Parotid gland (tissue), 1 donor: ENCODE measurements around the genes COA5 and CHST10.

DNA sequence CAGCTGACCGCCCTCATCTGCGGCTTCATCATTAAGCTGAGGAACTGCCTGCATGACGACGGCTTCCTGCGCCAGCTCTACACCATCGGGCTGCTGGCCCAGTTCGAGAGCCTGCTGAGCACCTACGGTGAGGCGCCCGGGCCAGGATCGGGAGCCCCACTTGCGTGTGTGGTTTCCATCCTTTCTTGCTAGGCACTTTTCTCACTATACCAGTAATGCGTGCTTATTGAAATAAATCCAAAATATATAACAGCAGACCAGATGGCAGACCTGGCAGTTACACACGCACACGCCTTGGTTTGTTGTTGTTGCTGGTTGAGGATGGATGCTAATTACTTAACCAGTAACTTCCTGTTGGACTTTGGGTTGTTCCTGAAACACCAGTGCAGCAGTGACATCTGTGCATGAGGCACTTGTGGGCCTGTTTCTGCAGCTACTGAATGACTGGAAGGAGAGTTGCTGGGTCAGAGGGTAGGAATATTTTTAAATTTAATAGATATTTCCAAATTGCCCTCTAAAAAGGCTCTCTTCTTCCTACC is 43.6 kb downstream of the COA5 start:
- PRO-cap: no peak

DNA sequence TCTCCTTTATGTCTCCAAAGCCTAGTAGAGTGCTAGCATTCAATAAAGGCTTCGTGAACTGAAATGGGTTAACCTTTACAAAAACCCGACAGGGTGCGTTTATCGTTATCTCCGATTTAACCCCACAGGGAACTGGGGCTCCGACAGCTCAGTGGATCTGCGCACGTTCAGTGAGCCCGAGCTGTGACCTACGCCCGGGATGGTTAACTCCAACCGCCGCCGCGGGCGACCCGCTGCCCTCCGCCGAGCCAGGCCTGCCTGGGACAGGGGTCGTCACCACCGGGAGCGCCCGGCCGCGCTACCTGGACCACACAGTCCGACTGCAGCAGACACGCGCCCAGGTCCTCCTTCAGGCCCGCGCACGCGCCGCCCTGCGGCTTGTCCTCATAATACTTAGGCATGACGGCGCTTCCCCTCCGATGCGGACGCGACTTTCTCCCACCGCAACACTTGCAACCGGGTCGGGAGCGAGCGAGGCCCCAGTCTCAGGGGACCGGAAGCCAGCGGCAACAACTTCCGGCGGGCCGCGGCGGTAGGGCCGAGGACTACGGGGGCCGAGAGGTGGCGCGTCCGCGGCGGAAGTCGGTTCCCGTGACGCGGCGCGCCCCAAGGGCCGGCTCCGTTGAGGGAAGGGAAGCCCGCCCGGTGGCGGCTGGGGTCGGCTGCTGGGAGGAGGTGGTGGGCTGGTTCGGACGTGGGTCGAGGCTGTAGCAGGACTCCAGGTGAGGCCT is at the start of gene COA5:
Gene COA5, minus strand, starts transcription at position 508 of the 731 bp plus-strand sequence.
- PRO-cap: bidirectional peak, plus-strand start at position 616 of the sequence, minus-strand start at position 452 of the sequence

- PRO-cap: no peak
Observed at GRCh38 chr2:98702012-98702730, 28.8 kb downstream of the MGAT4A start.

DNA sequence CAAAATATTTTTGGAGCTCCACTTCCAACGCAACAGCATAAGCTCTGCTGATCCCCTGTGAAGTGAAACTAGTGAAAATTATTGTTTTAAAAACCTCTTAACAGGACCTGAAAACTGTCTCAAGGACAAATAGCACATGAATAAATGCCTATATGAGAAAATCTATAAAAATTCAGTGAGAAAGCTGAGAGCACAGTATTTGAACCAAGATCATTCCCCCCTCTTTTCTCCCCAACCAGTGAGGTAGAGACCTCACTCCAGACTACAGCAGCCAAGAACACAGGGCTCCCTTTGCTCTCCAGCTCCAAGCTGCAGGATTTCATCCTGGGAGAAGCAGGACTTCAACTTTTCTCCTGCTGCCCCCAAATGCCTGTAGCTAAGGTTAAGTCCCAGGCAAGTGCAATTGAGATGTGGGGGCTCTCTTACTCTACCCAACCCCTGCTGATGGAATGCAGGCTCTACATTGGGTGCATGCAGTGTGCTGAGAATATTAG is 12.6 kb downstream of the MGAT4A start:
- PRO-cap: no peak

GRCh38 chr2:98908683-98909375 is 27.2 kb downstream of the CRACDL start:
- PRO-cap: no peak

- PRO-cap: no peak
Observed at GRCh38 chr2:98913791-98914380, 22.1 kb downstream of the CRACDL start.

- PRO-cap: no peak
Observed at GRCh38 chr2:99154073-99154458, 676 bp downstream of the TSGA10 start.

DNA sequence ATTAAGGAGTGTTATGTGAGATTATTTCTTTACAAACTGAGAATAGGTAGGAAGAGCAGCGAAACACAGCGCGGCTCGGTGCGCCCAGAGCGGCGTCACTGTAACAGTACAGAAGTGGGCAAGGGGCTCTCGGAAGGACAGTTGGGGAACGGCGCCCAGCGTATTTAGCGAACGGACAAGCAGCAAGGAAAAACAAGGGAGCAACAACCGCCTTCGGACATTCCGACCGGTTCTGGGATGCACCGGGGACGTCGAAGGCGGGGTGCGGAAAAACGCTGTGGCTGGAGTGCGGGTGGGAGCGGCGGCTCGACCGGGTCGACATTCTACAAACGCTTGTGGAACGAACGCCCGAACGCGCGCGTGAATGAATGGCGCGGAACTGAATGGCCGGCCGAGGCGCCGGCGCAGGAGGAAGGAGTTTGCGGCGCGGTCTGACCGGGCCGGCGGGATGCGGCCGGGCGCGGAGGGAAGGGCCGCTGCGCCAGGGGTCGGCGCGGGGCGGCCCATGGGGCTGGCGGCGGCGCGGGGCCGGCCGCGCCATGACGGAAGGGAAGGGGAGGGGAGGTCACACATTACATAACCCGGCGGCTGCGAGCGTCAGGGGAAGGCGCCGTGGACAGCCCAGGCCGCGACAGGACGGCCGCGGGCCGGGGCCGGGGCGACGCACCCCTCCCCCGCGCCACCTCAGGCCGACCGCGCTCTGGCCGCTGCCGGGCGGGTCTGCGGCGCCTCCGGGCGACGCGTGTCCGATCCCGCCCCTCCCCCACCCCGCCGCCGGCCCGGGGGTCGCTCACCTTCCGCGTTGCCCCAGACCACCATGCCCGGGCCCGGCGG is 577 bp downstream of the REV1 start:
- PRO-cap: unidirectional peak, plus-strand start at position 634 of the sequence

DNA sequence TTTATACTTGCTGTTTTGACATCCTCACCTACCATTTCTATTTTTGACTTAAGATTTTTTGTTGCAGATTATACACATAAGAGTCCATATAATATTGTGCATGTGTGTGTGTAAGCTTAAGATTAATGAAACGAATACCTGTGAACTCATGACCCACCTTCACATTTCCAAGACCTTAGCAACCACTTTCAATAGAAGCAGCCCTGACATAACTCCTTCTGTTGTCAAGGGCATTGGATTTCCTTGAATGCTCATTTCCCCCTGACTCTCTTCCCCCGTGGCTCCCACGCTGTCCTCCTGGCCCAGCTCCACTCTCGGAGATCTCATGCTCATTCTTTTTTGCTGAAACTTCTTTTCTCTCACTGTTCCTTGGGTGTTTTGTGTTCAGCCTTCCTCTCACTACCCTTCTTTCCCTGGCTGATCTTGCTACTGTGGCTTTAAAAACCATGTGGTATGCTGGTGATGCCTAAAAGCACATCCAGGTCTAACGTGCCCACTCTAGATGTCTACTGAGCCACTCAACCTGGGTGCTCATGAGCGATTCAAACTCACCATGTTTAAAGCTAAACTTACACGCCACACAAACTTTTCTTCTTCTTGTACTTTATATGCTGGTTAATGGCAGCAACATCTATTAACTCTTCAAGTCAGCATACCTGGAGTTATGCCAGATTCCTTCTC is 267.1 kb upstream of the REV1 start:
- PRO-cap: no peak

- PRO-cap: no peak
Observed at GRCh38 chr2:99867502-99868051, 274.8 kb downstream of the AFF3 start.

DNA sequence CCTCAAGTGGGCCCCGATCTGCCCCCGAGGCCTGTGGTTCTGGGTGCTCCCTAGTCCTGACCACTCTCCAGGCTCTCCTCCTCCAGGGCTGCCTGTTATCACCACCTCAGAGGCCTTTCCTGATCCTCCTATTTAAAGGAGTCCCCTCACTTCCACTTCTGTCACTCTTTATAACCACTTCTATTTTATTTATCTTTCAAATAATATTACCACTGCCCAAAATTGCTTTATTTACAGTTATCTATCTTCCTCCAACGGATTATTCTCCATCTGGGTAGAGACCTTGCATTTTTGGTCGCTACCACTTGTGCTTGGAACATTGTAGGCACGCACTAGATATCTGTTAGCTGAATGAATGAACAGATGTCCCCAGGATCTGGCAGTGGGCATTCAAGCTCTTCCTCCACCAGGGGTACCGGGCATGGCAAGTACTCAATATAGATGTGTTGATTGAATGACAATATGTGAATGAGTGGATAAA is 267.1 kb downstream of the AFF3 start:
- PRO-cap: no peak

- PRO-cap: no peak
Observed at GRCh38 chr2:99971179-99971620, 171.2 kb downstream of the AFF3 start.

DNA sequence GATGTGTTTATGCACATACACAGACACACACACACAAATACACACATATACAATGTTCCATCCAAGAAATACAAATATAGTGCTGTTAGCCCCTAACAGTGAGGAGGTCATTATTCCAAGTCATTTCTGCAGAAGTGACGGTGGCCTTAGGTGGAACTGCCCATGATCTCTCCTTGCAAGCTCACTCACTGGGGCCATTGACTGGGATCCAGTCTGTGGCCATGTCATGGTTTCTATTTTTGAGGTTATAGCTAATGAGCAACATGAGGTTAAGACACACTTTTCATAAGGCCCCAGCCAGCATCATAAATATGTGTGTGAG is 584 bp downstream of the AFF3 start:
- PRO-cap: no peak

- PRO-cap: no peak
Observed at GRCh38 chr2:100178059-100178384, 35.6 kb upstream of the AFF3 start.

- PRO-cap: no peak
Observed at GRCh38 chr2:100213683-100213991, 71.2 kb upstream of the AFF3 start.

DNA sequence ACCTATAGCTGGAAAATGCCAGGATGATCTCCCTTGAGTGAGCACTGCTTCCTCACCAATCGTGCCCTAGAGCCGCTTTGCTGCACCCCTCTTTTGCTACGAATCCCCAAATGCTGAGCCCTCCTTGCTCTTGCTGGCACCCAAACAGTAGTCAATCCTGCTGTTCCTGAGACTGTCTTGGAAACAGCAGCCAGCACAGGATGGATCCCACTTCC is 58.5 kb downstream of the LONRF2 start:
- PRO-cap: unidirectional peak, minus-strand start at position 119 of the sequence

DNA sequence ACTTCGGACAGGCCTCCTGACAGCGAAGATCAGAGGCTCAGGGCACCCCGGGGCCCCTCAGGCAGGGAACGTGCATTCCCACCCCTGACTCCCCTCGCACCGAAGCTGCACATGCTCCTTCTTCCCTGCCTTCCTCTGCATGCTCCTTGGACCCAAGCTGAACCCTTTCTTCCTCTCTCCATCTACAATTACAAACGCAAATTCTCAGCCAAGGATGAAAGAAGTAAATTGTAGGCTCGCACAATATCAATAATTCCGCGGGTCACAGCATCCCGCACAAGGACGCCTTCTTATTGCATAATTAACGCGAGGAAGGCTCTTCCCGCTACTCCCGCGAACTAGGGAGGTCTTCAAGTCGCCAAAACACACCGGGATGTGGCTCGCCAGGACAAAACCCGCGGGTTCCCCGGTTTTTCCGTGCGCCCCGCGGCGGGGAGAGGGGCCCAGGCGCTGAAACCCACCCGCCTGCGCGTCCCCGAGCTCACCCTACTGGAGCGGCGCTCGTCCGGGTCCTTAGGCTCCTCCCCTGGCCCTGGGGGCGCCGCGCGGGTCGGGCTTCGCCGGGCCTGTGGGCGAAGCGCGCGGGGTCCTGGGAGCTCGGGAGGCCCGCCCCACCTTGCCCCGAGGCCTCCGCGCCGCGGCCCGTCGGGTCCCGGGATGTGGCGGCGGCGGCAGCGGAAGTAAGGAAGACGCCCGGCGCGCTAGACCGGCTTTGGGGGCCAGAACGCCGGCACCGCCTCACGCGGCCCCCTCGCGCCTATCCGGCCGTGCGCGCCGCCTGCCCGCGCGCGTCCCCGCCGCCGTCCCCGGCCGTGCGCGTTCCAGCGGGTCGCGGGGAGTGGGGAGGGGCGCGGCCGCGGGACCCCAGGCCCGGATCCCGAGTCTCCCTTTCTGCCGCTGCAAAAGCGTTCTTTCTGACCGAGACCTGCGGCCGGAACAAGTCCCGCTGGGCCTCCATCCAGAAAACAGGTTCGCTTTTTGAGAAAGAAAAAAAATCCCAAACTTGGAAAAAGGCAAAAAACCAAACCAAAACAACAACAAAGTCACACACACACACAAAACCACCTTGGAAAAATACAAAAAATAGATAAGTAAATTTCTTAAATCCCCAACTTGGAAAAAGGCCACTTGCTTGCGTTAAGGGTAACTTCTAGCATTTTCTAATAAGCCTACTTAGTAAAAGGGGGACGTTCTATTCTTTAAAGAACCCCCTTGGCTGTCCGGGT is at the start of gene CHST10:
Gene CHST10, minus strand, starts transcription at position 780 of the 1,226 bp plus-strand sequence.
- PRO-cap: no peak

DNA sequence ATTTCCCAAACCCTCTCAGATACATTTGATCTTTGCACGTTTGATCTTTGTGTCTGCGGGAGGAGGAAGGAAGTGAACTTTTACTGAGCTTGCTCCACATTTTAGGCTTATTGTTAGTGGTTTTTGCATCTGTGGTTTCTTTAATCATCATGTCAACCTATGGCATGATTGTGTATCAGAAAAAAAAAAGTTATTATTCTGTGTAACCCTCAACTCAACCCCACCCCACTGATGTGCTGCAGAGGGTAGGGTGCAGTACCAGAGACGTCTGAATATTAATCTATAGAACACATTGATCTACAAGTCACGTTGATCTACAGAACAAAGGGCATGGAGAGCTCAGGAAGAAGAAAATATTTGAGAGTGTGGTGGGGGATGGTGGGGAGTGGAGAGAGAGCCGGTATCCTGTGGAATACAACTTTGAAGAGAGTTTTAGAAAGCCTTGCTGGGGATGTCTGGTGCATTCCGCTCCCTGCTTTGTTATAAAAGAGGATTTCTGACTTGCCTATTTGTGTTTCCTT is 81.4 kb downstream of the PDCL3 start:
- PRO-cap: no peak

- PRO-cap: no peak
Observed at GRCh38 chr2:100932810-100933598, 69.1 kb upstream of the RPL31 start.

- PRO-cap: no peak
Observed at GRCh38 chr2:101029340-101030172, 27.5 kb downstream of the RPL31 start.